ENCODE measurements around a stretch of chr16.

DNA sequence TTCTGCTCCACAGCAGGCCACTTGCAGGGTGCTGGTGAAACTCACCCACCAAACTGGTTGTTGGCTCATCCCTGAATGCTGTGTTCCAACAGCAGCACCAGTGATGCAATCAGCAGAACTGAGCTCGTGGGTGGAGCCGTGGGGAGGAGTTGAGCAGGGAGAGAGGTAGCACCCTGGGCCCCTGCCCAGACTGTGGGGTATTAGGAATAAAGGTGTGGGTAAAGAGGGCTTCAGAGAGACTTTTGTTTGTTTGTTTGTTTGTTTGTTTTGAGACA lies 62.8 kb downstream of the SRL start:
- PRO-cap: no peak

DNA sequence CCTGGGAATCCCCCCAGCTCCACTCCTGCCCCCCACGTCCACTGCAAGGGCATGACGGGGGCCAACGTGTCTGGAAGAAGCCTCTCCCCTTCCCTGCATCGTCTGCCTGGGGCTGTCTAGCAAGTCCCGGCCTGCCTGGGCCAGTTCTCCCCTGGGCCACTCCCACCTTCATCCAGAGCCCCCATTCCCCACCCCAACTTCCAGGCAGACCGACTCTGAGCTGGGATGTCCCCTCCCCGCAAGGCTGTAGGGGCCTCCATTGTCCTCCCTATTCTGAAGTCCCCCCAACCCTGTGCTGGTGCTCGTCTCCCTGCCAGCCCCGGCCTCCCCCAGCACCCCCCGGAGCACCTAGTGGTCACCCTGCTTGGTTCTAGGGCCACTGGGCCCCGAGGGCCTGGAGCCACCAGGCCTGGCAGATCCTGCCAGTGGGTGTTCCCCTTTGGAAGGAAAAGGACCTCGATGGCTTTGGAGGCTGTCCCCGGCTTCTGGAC lies 4.7 kb downstream of the GLIS2 start:
- PRO-cap: no peak

DNA sequence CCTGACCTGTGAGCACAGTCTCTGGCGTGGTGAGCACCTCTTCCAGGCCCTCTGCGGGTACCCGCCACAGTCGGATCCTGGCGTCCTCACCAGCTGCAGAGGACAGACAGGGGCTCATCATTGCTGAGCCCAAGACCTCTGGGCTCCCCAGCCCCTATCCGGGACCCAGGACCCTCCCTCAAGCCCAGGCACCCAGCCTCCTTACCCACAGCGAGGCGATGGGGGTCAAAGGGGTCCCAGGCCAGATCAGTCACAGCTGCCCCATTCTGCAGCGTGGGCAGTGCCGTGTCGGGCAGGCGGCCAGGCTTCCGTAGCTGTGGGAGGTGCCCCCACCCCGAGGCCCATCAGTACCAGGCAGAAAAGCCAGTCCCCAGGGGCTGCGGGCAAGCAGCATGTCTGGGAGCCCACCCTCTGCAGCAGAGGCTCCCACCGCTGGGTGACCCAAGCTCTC lies 10.1 kb upstream of the PAM16 start:
- PRO-cap: no peak

DNA sequence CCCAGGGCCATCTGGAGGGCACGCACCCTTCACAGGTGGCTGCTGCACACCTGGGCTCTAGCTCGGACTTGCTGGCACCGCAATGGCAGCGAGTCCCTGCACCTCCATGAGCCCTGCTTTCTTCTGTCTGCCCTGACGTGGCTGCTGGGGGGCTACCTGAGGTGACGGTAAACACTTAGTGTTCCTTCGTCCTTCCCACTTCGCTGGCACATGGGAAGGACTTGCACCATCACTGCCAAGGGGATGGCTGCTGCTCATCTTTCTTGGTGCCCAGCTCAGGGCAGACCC lies 7.8 kb downstream of the VASN start:
- PRO-cap: no peak

- PRO-cap: no peak
These were observed 9.3 kb downstream of the VASN start for GRCh38 chr16:4380614-4381653.

DNA sequence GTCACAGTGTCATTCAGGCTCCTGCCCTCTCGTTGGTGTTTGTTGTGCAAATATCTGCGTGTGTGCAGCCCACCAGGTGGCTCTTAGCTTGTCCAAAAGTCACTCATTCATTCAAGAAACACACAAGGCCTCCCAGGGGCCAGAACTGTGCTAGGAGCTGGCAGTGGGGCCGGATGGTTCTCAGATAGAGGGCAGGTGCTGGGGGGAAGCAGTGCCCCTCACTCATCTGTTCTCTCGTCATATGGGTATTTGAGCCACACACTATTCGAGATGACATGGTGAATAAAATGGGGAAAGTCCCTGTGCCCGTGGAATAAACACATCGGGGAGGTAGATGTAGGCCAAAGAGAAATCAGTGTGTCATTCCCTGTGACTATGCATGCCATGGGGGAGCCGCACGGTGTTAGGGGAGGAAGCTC lies 18.1 kb downstream of the VASN start:
- PRO-cap: no peak

DNA sequence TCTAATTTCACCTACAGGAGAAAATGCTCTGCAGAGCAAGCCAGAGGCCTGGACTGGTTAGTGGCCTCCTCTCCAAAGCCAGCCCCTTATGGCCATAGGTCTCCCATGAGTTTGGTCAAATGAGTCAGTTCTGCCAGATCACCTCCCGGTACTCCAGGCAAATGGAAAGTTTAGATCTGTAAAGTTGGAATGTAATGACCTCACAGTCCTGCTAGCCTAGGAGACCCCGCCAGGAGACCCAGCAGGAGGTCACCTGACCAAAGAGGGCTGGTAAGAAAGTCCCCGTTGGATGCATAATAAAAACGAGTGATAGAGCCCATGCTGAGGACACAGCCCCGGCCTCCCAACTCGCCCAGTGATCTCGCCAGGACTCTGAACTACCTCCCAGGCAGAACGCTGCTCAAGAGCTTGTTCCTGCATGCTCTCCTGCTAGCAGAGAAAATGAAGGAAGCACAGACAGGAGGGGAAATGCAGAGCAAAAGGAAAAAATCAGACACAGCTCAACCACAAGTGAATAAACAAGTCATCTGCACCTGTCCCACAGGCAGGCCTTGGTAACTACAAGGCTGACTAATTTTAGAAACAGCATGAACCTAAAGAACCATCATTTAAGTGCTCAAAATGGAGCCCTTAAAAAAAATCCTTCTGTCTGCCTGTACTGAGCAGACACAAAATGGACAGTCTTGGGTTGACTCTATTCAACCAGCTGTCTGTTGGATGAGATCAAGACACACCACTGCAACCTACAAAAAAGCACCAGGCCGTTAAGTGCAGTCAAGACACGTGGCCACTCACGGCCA lies 9.3 kb downstream of the CDIP1 start:
- PRO-cap: no peak

- PRO-cap: no peak
These were observed 1.1 kb upstream of the MGRN1 start for GRCh38 chr16:4623604-4623907.

DNA sequence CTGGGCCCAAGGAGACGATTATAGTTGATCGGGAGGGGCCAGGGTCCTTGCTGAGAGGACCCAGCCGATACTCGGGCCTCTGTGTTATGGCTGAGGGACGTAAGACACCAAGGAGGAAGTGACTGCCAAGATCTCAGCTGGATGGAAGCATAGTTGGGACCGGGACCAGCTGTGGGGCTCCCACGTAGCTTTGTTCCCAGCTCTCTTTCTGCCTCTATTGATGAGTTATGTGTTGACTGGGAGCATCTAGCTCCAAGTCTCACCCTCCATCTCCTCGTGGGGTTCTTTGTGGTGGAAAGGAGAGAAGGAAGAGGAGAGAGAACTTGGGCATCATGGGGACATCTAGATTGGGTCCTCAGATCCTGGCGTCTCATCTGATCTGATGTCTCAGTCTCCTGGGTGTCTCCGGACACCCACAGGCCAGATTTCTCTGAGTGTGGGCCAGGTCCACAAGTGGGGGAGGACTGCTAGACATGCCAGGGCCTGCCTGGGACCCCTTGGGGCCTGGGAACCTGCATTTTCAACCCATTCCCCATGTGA lies 996 bp downstream of the MGRN1 start:
- PRO-cap: no peak

GRCh38 chr16:4673354-4673766 lies 20.0 kb upstream of the NUDT16L1 start:
- PRO-cap: no peak

DNA sequence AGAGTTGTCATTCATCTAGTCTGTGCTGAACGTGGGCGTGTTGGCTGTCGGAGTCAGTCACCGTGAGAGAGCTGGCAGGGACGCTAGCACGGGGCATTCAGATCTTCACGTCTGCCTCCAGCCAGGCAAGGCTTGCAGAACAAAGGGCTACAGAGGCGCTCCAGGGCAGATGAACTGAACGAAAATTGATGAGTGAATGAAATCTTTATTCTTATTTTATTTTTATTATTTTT lies 19.7 kb upstream of the NUDT16L1 start:
- PRO-cap: no peak

GRCh38 chr16:4768520-4769243 lies 1.7 kb upstream of the ZNF500 start:
- PRO-cap: bidirectional peak, plus-strand start at chr16:4768805, minus-strand start at chr16:4768677

DNA sequence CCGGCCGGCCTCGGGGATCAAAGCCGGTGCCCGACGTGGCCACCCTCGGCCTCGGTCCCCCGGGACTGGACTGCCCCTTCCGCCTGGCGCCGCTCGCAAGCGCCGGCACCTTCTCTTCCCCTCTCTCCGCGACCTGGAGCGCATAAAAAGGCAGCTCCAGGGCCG lies 212 bp downstream of the GLYR1 start:
- PRO-cap: no peak

- PRO-cap: no peak
These were observed 29.5 kb downstream of the UBN1 start for GRCh38 chr16:4876673-4877197.

DNA sequence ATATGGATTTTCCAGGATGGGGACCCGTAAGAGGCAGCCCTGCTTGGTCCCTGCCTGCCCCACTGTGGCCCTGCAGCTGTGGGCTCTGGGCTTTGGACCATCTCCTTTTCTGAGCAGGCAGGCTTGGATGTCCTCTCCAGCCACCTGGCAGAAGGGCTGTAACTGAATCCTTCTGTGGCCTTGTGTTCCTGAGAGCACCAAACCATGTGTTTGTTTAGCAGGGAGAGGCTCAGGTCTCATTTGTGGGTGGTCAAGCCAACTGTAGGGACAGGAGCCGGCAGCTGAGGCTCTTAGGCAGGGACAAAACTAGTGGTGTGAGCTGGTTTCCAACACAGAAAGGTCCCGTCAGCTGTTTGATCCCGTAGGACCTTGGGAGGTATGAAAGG lies 18.5 kb downstream of the SEC14L5 start:
- PRO-cap: no peak

- PRO-cap: no peak
These were observed 16.2 kb downstream of the NAGPA start for GRCh38 chr16:5017499-5017936.

- PRO-cap: no peak
These were observed 14.9 kb downstream of the NAGPA start for GRCh38 chr16:5018617-5019369.

DNA sequence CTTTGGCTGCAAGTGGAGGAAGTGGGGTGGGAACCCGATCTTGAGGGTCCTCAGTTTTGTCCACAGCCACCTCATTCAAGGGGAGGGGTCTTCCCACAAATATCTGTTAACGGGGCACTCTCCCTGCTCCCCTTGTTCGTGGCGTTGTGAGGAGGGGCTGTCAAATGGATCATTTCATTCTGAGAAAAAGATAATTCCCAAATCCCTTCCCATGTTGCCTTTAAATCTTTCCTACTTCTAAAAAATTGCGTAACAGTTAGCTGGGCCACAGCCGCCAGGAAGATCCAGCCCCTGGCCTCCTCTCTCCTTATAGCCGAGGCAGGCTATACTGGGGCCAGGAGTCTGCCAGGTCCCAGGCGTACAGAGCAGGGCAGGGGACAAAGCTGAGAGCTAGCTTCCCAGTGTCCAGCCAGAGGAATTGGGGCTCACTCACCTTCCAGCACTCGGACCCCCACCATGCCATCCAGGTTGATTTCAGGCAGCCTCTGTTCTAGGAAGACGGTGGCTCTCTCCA lies 431 bp downstream of the C16orf89 start:
- PRO-cap: no peak

GRCh38 chr16:5098412-5098856 lies 839 bp upstream of the EEF2KMT start:
- PRO-cap: unidirectional peak, plus-strand start at chr16:5098576

DNA sequence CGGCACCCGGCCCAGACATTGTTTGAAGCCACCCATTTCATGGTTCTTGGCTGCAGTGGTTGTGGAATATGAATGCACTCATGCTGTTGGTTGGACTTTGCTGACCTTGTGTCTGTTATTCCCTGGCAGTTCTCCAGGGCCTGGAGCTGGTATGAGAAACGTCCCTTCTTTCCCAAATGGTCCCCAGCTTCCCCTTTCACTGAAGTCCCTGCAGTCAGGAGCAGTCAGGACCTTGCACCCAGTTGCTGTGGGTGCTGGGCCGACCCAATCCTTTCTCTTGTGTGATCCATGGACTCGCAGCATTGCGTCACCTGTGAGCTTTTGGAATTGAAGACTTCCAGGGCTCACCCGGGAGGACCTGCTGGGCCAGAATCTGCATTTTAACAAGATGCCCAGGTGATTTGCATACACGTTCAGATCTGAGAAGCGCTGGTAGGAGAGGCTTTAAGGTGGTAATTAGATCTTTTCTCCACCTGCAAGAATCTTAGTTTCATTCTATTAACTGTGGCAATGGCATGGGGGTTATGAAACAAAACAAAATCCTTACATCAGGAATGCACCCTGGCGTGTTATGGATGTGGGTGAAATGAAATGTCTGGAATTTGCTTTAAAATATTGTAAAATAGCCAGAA lies 37.3 kb upstream of the EEF2KMT start:
- PRO-cap: no peak